ENCODE results near the genes GNPDA2 and SLAIN2.

- PRO-cap: no peak
- RAMPAGE, long total RNA, 5 experiments: no peak in any of the 5 experiments
- RRBS: no CpG with 5 or more reads among the region's 10 CpGs
Observed at GRCh38 chr4:41650145-41650686, 98.3 kb downstream of the PHOX2B start.

GRCh38 chr4:42627769-42628741, 28.9 kb downstream of the ATP8A1 start:
- PRO-cap: unidirectional peak, plus-strand start at chr4:42628413
- RAMPAGE, long total RNA, 5 experiments: no peak in any of the 5 experiments
- RRBS: no CpG with 5 or more reads among the region's 9 CpGs

DNA sequence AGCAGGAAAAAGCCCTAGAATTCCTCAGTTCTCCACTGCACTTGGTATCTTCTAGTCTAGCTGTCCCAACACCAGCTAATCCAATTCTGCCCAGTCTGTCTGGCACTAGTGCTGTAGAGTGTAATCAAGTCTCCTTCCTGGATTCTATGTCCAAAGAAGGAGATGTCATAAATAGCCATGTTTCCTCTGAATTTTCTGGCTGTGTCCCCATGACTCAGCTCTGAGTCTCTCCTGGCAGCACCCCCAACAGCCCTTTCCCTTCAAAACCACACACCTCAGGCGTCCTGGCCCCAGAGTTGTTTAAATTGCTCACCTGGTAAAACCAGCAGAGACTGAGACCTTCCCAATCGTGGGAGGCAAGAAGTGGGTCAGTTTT, 197.2 kb downstream of the GRXCR1 start:
- PRO-cap: no peak
- RAMPAGE, long total RNA, 5 experiments: no peak in any of the 5 experiments
- RRBS: no CpG with 5 or more reads among the region's 2 CpGs

DNA sequence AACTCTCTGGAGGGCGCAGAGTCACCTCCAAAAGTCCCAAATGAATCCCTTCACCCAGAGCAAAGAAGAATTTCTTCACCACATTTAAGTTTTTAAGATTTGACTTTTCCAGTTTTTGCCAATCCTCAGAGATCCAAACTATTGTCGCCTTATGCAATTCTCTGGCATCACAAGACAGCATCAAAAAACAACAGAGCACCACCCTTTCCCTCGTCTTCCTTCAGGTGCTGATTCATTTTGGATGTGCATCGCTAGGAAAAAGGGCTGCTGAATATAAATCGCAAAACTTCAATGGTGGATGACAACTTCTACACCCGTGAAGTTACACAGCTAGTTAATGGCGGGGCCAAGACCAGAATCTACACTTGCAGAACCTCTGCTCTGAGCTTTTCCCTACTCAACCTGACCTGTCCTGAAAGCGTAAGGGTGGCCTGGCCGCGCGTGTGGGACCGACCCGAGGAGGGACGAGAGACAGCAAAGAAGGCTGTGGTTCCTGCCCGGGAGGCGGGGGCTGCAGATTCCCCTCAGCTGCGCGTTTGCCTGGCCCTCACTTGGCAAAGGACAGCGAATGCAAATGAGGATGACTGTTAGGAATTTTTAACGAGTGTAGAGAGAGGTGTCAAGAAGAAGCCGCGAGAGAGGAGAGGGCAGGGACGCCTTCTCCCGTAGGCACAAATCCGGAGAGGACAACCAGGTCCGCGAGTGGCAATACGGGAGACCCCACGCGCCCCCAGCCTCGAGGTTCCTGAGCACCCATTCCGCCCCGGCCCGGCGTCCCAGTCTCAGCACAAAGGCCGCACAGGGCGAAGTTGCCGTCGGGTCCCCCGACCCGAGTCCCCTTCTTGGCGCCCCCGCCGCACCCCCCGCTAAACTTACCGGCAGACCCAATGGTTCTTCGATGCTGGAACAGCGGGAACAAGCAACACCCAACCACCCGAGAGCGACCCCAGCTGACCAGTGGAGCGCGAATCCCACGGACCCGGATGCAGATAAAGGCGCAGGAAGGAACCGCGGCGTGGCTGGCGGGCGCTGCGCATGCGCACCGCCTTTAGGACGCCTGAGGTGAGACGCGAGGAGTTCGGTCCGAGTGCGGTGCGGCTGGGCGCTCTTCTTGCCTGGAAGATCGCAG, at the start of gene GNPDA2:
Gene GNPDA2 (minus strand): TSS at position 959 of the 1,129 bp plus-strand sequence.
- PRO-cap: bidirectional peak, plus-strand start at position 1,051 of the sequence, minus-strand start at position 959 of the sequence
- RAMPAGE, long total RNA, 5 experiments: start-site peak on the minus strand in 5 of 5 experiments, centred at positions 927 to 971 of the sequence, 46 to 136 reads per replicate
- RRBS: 3% methylated on average over 21 of the region's 72 CpGs

DNA sequence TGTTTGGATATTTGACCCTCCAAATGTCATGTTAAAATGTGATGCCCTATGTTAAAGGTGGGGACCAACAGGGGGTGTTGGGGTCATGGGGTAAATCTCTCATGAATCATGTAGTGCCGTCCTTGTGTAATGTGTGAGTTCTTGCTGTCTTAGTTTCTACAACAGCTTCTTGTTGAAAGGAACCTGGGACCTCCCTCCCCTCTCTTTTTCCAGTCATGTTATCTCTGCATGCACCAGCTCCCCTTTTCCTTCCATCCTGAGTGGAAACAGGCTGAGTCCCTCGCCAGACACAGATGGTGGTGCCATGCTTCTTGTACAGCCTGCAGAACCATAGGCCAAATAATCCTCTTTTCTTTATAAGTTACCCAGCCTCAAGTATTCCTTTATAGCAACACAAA, 598.4 kb upstream of the GNPDA2 start:
- PRO-cap: no peak
- RAMPAGE, long total RNA, 5 experiments: no peak in any of the 5 experiments
- RRBS: no CpG with 5 or more reads among the region's 2 CpGs

- PRO-cap: no peak
- RAMPAGE, long total RNA, 5 experiments: no peak in any of the 5 experiments
- RRBS: no CpG with 5 or more reads among the region's 7 CpGs
Observed at GRCh38 chr4:47703948-47704402, 133.9 kb downstream of the CORIN start.

- PRO-cap: no peak
- RAMPAGE, long total RNA, 5 experiments: no peak in any of the 5 experiments
- RRBS: no CpG with 5 or more reads among the region's 2 CpGs
Observed at GRCh38 chr4:48047815-48048488, 31.4 kb downstream of the NIPAL1 start.

DNA sequence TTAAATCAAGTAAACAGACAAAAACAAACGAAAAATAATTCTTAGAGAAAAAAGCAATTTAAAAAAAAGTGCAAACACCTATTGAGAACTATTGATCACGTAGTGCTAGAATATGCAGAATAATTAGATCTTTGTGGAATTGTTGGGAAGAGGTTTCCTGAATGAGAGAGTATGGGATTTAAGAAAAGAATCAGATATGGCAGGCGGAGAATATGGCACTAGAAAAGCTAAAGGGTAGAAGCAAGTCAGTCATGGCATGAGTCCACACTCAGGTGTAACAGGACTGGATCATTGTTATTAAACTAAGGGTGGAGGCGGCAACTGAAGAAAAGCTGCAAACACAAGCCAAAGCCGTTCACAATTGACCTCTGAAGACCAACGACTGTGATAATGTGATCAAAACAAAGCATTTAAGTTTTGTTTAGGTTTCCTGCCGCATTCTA, 1.2 kb upstream of the SLAIN2 start:
- PRO-cap: no peak
- RAMPAGE, long total RNA, 5 experiments: no peak in any of the 5 experiments
- RRBS: no CpG with 5 or more reads among the region's 7 CpGs

- PRO-cap: bidirectional peak, plus-strand start at chr4:48341473, minus-strand start at chr4:48341242; unidirectional peak, plus-strand start at chr4:48341819; bidirectional peak, plus-strand start at chr4:48342102, minus-strand start at chr4:48341932
- RAMPAGE, long total RNA, 5 experiments: start-site peak on the plus strand in 4 of 5 experiments, at chr4:48341452-48341982 at its widest, 17 to 219 reads per replicate
- RRBS: 2% methylated on average over 53 of the region's 120 CpGs
Observed at GRCh38 chr4:48341364-48342498, at the start of gene SLAIN2. Gene SLAIN2 (plus strand): TSS chr4:48341529.

GRCh38 chr4:48550656-48550857, 60.5 kb downstream of the ZAR1 start:
- PRO-cap: no peak
- RAMPAGE, long total RNA, 5 experiments: no peak in any of the 5 experiments
- RRBS: no CpG with 5 or more reads among the region's 4 CpGs

DNA sequence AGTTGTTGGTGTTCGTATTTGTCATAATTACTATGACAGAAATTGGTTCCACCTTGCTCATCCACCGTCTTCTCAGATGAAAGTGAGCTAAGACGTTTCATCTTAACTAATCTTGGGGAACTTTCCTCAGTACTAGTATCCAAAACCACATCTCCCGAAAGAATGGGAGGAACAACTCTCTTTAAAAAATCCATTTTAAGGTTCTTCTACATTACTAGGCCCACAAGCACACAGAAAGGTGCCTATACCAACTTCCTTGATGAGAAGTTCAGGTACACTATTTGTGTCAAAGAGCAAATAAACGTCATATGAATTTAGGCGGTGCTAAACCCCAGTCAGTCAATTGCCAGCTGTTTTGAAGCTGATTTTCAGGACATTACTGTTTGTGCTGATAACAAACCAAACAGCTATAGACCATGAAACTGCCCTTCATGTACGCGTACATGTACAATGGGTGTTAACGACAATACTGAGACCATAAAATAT, 99.1 kb downstream of the FRYL start:
- PRO-cap: bidirectional peak, plus-strand start at position 402 of the sequence, minus-strand start at position 261 of the sequence
- RAMPAGE, long total RNA, 5 experiments: start-site peak on the minus strand in 1 of 5 experiments, centred at position 243 of the sequence, 96 reads per replicate
- RRBS: no CpG with 5 or more reads among the region's 9 CpGs

DNA sequence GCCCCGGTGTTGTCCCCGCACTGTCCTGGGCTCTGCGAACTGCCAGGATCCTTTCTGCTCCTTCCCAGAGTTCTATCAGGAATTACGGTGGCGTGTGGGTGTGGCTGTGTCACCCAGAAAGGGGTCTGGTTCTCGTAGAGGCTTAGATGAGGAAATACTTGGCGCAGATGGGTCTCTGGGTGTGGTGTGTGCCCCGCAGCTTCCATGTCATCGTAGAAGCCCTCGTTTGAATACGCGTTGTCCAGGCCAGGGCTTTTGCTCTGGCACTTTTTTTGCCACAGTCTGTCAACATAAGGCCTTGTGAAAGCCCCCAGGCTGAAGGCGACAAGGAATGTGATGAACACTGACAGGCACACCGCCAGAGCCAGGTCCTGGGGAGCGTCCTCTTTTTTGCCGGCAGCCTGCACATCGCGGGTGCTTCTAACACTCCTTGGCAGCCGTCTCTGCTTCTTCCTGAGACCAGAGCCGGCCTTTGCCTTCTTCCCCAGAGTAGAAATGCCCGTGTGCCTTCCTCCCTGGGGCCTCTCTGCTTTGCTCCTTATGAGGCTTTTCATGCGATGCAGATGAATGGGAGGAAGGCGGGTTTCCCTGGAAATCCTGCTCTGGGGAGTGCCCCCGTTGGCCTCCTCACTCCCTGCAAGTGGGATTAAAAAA, 24.5 kb downstream of the LRRC66 start:
- PRO-cap: no peak
- RAMPAGE, long total RNA, 5 experiments: start-site peak on the minus strand in 2 of 5 experiments, centred at positions 269 to 293 of the sequence, 13 to 19 reads per replicate
- RRBS: 29% methylated on average over 5 of the region's 24 CpGs

DNA sequence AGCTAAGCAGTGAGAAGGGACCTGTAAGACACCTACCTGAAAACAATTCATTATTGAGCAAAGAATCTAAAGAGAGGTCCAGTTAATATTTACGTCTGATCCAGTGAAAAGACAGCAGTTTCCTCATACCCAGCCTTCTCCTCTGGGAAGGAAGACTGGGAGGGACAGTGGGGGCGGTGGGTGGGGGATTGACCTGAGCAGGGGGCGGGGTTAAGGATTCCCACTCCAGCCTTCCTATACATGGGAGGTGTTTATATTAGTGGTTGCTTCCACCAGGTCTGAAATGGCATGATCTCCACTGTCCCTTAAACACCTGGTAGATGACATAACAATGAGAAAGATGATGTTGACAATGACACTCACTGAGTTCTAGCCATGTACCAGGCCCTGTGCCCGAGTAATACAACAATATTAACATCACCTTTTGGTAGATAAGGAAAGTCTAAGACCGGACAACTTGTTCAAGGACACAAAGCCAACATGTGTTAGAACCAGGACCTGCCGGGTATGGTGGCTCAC, 2.8 kb downstream of the USP46 start:
- PRO-cap: no peak
- RAMPAGE, long total RNA, 5 experiments: no peak in any of the 5 experiments
- RRBS: no CpG with 5 or more reads among the region's 6 CpGs

GRCh38 chr4:52707793-52708238, 43.4 kb downstream of the ERVMER34-1 start:
- PRO-cap: unidirectional peak, minus-strand start at chr4:52707960
- RAMPAGE, long total RNA, 5 experiments: no peak in any of the 5 experiments
- RRBS: no CpG with 5 or more reads among the region's 5 CpGs

- PRO-cap: no peak
- RAMPAGE, long total RNA, 5 experiments: no peak in any of the 5 experiments
Observed at GRCh38 chr4:52853290-52853730, 8.8 kb upstream of the RASL11B start.

- PRO-cap: no peak
- RAMPAGE, long total RNA, 5 experiments: no peak in any of the 5 experiments
- RRBS: no CpG with 5 or more reads among the region's 1 CpG
Observed at GRCh38 chr4:52939201-52939770, 77.2 kb downstream of the RASL11B start.

GRCh38 chr4:52993646-52994169, 131.6 kb downstream of the RASL11B start:
- PRO-cap: no peak
- RAMPAGE, long total RNA, 5 experiments: no peak in any of the 5 experiments
- RRBS: no CpG with 5 or more reads among the region's 6 CpGs

- PRO-cap: no peak
- RAMPAGE, long total RNA, 5 experiments: no peak in any of the 5 experiments
- RRBS: no CpG with 5 or more reads among the region's 7 CpGs
Observed at GRCh38 chr4:53010197-53010752, 148.2 kb downstream of the RASL11B start.

- PRO-cap: no peak
- RAMPAGE, long total RNA, 5 experiments: start-site peak on the minus strand in 1 of 5 experiments, at chr4:53024014-53024396 at its widest, 5 reads per replicate
- RRBS: no CpG with 5 or more reads among the region's 4 CpGs
Observed at GRCh38 chr4:53023711-53024789, 161.9 kb downstream of the RASL11B start.

DNA sequence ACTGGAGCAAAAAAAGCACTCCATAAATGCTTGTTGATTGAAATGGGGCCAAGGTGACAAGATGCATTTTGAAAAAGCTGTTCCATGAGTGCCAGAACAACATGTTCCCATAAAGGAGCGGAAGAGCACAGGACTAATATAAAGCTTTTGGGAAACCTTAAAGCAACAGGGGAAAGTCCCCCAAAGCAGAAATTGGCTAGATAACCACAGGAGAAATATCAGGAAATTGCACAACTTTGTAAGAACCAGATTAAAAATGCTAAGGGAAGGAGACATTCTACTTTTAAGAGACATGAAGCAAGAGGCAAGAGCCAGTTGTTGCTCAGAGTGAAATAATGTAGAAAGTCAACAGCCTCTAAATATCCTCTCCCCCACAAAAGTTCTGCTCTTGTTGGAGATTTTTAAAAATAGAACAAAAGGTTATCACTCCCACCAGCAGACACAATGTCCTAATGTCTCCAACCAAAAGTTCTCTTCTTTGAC, 85.1 kb upstream of the LNX1 start:
- PRO-cap: no peak
- RAMPAGE, long total RNA, 5 experiments: no peak in any of the 5 experiments
- RRBS: no CpG with 5 or more reads among the region's 1 CpG

Measured in stomach (tissue), 7 donors.